ENCODE results near the genes HPS4 and MN1.

DNA sequence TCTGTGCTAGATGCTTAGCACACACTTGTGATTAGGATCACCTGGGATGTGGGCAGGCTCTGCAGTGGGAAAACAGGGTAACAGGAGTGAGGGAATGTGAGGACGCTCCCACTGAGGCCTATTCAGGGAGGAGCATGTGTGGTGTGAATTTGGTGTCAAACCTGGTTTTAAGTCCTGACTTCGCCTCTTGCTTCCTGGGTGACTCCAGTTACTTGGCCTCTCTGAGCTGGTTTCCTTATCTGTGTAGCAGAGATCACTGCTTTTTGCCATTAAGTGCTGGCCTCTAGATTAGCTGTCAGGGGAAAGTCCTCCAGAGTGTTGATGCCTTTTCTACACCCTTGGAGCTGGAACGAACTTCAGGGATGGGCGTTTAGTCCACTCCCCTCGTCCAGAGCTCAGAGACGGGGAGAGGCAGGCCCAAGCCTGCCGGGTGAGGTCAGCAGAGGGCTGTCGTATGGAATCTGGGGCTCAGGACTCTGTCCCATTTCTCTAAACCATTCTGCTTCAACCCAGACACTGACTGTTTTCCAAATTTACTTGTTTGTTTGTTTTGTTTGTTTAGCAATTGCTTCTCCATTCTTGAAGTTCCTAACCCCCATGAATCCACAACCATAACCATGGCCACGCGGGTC, 75.0 kb downstream of the KIAA1671 start:
- PRO-cap, result no peak

DNA sequence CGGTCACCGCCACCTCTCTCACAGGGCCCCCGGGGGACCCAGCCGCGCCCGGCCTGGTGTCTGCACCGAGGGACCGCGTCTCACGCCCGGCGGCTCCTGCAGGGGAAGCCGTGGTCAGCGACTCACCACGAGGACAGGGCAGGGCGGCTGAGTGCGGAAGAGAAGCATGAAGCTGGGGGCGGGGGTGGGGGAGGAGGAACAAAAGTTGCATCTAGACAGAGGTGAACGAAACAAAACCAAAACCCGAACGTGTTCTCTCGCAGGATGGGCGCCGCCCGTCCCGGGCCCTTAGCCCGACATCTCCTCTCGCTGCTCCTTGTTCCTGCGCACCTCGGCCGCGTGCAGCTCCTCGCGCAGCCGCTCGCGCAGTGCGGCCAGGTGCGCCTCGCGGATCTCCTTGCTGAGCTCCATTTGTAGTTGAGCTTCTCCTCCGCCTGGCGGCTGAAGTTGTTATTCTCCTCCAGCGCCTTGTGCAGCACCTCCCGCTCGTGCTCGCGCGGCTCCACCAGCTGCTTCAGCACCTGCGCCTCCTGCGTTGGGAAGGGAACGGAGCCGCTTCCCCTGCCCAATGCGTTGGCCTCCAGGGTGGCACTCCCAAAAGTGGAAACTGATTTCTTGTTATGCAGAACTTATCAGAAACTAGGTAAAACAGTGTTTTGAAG, 20.5 kb upstream of the CRYBB3 start:
- PRO-cap, result no peak

- PRO-cap, result bidirectional peak, plus-strand start at chr22:25405487, minus-strand start at chr22:25405394
These were observed 159.2 kb upstream of the GRK3 start for GRCh38 chr22:25405083-25405831.

GRCh38 chr22:25753010-25753813, 11.2 kb downstream of the MYO18B start:
- PRO-cap, result no peak

DNA sequence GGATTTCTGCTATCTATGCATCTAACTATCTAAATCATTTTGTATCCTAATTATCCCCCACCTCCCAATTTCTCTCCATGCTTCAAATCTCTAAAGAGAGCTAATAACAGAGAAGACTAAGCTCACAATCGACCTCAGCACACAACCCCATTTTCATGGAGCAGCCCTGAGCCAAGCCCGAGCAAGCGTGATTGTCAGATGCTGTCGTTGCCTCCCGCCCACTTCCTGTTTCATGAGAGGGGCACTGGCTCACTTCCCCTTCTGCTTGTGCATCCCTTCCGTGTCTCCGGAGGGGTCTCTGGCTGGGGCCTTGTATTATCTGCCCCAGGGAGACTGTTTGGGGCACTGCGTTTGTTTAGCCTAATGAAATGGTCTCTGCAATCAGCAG, 181.4 kb upstream of the SEZ6L start:
- PRO-cap, result no peak

DNA sequence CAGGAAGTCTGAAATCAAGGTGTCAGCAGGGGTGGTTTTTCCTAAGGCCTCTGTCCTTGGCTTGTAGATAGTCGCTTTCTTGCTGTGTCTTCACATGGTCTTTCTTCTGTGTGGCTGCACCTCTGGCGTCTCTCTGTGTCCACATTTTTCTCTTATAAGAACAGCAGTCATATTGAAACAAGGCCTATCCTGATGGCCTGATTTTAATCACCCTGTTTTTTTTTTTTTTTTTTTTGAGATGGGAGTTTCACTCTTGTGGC, 137.0 kb upstream of the SEZ6L start:
- PRO-cap, result no peak

DNA sequence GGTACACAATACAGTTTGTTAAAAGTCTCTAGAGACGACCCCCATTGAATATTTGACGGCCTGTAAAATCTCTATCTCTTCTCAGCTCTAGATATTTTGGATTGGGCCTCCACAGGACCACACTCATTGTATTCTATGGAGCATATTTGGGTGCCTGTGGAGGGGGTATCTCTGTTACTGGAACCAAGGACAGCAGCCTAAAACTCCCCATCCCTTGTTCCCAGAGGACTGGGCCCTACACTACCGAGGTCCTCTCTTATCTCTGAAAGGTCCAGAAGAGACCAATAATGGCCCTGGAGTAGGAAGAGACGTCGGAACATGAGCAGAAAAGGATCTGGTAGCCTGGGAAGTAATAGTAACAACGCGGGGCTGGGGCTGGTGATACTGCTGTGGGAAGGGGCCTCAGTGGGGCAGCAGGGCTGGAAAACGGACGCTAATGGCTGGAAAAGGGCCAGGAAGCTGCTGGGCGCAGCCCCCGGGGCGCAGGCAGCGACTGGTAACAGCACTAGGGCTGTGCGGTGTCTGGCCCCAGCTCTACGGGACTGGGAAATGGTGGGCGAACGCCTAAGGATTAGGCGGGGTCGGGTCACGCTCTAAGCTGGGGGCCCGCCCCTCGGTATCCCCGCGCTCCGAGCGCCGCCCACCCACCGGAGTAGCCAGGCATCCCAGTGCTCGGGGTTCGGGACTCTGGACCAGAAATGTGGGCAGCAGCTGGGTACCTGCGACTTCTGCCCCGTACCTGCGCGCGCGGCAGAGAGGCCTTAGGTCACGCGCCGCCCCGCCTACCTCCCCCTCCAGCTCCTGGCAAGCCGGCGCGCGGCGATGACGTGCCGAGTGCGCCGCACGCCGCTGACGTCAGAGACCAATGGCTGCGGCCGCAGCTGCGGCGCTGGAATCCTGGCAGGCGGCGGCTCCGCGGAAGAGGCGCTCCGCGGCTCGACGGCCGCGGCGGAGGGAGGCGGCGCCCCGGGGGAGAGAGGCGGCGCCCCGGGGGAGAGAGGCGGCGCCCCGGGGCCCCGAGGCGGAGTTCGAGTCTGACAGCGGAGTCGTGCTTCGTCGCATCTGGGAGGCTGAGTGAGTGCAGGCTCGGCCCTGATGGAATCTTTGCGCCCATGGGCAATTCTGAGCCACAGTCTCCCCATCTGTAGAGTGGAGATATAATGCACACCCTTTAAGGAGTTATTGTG, at the start of gene HPS4:
Gene HPS4, minus strand, starts transcription at position 758 of the 1,187 bp plus-strand sequence.
- PRO-cap, result bidirectional peak, plus-strand start at position 852 of the sequence, minus-strand start at position 803 of the sequence

DNA sequence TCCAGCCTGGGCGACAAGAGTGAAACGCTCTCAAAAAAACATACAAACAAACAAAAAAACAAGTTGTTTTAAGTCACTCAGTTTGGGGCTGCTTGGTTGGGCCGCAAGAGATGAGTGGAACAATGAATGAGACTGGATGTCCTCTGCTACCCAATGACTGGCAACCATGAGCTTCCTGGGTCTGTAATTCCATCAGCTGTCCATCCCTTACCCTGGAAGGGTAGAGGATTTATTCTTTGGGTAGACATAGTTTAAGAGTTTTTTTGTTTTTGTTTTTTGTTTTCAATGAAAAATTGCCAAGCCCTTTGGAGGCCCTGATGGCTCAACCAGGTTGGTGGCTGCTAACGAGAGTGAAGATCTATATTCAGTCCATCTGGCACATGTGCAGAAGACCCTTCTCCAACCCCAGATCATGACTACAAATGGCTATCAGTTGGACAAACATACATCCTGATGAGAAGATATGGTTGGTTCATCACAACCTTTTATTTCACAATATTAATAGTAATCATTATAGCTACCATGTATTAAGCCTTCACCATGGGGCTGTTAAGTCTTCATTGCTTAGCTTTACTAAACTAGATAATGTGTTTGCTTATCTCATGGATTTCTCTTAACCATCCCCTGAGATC, 9.4 kb upstream of the TFIP11 start:
- PRO-cap, result no peak

- PRO-cap, result no peak
These were observed 7.6 kb downstream of the CRYBB1 start for GRCh38 chr22:26610216-26610729.

DNA sequence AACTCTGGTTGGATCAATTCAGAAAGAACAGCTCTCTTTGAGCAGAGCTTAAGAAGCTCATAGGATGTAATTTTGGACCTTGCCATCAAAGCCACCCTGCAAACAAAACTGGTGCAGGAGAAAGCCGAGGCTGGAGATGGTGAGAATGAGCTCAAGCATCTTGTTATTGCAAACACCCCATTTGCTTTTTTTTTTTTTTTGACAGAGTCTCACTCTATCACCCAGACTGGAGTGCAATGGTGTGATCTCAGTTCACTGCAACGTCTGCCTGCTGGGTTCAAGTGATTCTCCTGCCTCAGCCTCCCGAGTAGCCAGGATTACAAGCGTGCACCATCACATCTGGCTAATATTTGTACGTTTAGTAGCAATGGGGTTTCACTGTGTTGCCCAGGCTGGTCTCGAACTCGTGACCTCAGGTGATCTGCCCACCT, 21.8 kb downstream of the CRYBA4 start:
- PRO-cap, result no peak

GRCh38 chr22:26658250-26659420, 36.9 kb downstream of the CRYBA4 start:
- PRO-cap, result no peak

GRCh38 chr22:26939464-26939778, 317.7 kb downstream of the CRYBA4 start:
- PRO-cap, result no peak

GRCh38 chr22:26980984-26981598, 359.3 kb downstream of the CRYBA4 start:
- PRO-cap, result no peak

DNA sequence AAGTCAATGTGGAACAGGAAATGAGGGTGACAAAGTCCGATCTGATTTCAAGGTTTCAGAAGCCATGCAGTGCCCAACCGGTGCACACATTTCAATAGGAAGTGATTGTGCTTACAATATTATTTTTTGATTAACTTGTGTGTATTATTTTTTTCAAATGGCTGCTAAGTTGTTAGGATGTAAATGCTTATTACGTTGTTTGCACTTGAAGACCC, 494.2 kb downstream of the CRYBA4 start:
- PRO-cap, result no peak

- PRO-cap, result no peak
These were observed 587.4 kb downstream of the MN1 start for GRCh38 chr22:27214102-27214688.

- PRO-cap, result no peak
These were observed 559.8 kb downstream of the MN1 start for GRCh38 chr22:27241647-27242209.

GRCh38 chr22:27242717-27243325, 558.7 kb downstream of the MN1 start:
- PRO-cap, result no peak

DNA sequence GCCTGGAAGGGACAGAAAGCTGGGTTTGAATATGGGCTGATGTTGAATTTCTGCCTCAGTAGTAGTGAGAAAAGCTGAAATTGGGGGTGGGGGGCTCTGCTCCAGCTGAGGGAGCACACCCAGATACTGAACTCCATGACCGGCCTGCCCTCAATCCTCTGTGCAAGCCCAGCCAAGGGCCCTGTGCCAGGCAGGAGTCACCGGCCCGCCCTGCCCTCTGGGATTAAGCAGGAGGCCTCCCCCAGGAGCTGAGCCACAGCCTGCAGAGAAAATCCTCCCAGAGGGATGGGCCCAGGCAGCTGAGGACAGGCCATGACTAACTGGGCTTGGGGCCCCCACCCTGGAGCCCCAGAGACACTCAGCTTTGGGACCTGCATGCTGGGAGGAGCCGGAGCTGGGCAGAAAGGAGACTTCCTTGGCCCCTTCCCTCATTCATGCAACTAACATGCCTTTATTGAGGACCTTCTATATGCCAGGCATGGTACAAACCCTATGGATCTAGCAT, 48.8 kb downstream of the MN1 start:
- PRO-cap, result no peak

GRCh38 chr22:27775231-27775689, 26.3 kb downstream of the MN1 start:
- PRO-cap, result unidirectional peak, plus-strand start at chr22:27775375

DNA sequence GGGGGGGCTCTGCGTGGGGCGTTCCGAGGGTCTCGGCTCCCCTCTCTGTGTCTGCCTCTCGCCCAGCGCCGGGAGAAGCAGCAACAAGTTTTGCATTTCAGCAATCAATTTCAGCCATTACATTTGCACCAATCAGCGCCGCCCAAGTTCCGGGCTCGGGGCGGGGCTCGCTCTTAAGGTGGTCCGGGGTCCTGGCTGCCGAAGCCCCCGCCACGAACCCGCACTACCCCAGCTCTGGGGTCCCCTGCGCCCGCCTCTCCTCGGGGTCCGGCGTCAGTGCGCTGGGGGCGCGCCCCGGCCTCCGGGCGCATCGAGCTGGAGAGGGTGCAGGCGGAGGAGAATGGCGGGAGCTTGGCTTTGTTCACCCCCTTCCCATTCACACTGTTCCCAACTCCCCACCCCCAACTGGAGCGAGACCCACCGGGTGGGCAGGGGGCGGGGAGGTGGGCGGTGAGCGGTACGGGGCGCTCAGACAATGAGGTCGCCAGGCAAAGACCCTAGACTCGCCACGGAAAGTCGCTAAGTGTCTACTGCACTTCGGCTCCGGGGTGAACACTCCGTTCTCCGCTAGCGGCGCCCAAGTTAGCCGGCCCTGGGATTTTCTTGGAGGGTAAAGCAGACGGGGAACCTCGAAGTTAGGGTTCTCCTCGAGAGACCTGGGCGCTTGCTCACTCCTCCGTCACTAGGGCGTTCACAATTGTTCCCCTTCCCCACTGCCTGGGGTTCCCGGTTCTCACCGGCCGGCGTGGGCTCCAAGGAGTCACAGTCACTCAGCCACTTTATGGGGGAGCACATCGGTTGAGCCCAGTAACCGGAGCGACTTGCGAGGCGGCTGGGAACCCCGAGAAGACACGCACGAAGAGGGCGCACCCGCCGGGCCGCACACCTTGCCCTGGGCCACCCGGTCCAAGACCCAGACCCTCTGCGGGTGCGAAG, at the start of gene MN1:
Gene MN1, minus strand, starts transcription at position 85 of the 936 bp plus-strand sequence.
- PRO-cap, result no peak

Data from aorta (tissue), 1 donor.